T47D (cell line): ENCODE data around the genes CT45A8, MMGT1, MAP7D3, BRS3, LDOC1 and SPANXC.

GRCh38 chrX:135544338-135544771 is 23.9 kb downstream of the INTS6L start:
- RRBS = no CpG with 5 or more reads among the region's 4 CpGs

GRCh38 chrX:135572499-135573099 is 52.1 kb downstream of the INTS6L start:
- RRBS = no CpG with 5 or more reads among the region's 1 CpG

- RRBS = no CpG with 5 or more reads among the region's 20 CpGs
Measured at GRCh38 chrX:135854417-135854924, at the start of gene CT45A8. TSS of gene CT45A8 (minus strand) at chrX:135854538.

- RRBS = under 1% methylated on average over 22 of the region's 76 CpGs
Measured at GRCh38 chrX:135973348-135974356, at the start of gene MMGT1. TSS of gene MMGT1 (minus strand) at chrX:135973988.

DNA sequence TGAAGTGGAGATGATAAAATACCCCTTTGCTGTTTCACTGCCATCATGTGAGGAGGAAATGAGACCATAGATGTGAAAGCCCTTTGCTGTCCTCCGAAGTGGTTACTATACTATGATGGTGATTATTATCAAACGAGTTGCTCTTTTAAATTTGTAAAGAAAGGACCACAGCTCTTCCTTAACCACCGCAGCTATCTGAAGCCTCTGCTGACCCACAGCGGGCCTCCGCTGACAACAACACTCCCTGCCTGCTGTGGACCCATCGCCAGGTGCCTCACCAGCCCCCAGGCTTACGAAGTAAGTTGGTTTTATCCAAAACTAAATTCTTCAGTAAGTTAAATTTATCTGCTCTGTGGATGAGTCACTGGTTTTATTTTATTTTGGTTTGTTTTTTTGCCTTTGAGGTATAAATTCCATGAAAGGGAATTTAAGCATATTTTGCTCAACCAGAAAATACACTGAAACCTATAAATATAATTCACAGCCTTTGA is 54.7 kb downstream of the SLC9A6 start:
- RRBS = no CpG with 5 or more reads among the region's 7 CpGs

DNA sequence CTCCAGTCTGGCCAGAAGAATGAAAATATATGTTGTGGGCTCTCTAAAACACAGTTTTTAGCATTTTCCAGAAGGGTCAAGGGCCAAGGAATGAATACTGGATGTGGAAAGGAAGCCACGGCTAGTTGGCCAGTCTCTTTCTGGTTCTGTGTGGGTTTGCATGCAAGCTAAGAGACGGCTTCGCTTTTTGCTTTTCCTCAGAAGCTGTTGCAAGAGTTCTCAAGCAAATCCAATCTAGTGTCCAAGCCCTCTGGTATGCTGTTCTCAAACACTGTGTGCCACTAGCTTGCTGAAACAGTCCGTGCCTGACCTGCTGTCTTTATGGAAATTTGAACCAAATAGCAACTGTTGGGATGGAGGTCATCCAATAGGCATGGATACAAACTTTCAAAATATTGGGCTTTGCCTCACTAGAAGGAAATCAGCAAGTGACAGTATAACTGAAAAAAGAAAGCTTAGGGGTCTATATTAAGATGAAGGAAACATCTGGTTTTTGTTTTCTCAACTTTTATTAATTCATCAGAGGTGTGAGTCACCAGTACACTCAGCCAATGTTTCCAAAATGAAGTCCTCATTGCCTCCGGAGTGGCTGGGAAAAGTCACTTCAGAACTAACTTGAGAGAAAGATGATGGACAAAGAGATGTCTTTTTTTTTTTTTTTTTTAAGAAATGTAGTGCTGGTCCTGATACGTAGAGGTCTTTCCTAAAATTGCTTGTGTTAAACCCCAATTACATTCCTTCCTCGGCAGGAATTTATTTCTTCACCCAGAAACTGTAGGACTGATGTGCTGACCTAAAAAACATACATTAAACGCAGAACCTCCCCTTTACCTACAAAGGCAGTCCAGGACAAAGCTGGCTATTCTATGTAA is 70.6 kb downstream of the SLC9A6 start:
- RRBS = no CpG with 5 or more reads among the region's 8 CpGs

- RRBS = 49% methylated on average over 38 of the region's 57 CpGs
Measured at GRCh38 chrX:136251199-136251921, at the start of gene MAP7D3. TSS of gene MAP7D3 (minus strand) at chrX:136251400.

GRCh38 chrX:136388245-136388608 is 87.5 kb downstream of the ADGRG4 start:
- RRBS = no CpG with 5 or more reads among the region's 1 CpG

DNA sequence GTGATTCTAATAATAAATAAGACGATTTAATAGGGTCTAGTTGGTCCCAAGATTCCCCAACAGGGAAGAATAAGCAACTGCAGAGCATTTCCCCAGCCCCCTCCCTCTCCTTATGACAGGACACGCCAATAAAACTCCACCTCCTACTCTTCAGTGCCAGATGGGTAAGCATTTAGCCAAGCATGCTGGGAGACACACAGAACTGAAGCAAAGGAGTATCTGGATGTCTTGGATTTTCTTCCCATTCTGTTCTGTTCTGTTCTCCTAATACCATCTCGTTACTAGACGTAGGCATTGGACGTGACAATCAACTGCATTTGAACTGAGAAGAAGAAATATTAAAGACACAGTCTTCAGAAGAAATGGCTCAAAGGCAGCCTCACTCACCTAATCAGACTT is at the start of gene BRS3:
BRS3 (plus strand) TSS at position 195 of the 399 bp plus-strand sequence.
- RRBS = no CpG with 5 or more reads among the region's 5 CpGs

DNA sequence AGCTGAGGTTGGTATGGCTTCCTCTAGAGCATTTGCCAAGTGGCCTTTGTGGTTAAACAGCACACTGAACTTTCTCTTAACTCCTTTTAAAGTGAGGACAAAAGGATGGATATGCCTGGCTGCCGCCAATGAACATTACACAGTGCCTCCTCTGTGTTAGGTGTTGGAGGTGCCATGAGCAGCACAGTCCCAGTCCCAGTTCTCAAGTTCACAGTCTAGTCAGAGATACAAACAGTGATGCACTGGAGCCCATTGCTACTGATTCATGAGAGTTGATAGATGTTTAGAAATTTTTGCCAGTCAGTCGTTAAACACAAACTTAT is 54.5 kb downstream of the VGLL1 start:
- RRBS = no CpG with 5 or more reads among the region's 2 CpGs

GRCh38 chrX:136653558-136653852 is 5.5 kb downstream of the CD40LG start:
- RRBS = no CpG with 5 or more reads among the region's 2 CpGs

GRCh38 chrX:136767065-136768055 is 13.4 kb downstream of the ARHGEF6 start:
- RRBS = 2% methylated on average over 40 of the region's 90 CpGs

GRCh38 chrX:136768368-136769102 is 12.2 kb downstream of the ARHGEF6 start:
- RRBS = no CpG with 5 or more reads among the region's 7 CpGs

- RRBS = no CpG with 5 or more reads among the region's 18 CpGs
Measured at GRCh38 chrX:137031919-137032190, 1.9 kb downstream of the GPR101 start.

DNA sequence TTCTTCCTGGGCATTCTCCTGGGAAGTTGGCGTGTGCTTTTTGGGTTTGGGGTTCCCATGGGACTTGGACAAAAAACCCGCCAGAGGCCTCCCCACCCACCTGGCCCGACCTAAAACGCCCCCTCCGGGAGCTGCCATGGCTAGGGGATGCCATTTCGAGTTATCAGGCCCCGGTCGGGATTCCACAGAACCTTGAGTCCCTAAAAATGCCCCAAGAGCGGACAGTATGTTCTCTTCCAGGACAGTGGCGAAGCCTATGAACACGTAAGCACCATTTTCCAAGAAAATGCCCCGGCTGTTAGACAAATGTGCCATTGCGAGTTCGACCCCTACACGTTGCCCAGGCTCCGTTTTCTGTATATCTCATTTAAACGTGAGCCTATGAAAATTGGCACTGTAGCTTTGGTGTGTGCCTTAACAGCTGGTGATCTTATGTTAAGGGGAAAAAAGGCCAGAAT is 9.0 kb downstream of the ZIC3 start:
- RRBS = 92% methylated on average over 2 of the region's 17 CpGs

DNA sequence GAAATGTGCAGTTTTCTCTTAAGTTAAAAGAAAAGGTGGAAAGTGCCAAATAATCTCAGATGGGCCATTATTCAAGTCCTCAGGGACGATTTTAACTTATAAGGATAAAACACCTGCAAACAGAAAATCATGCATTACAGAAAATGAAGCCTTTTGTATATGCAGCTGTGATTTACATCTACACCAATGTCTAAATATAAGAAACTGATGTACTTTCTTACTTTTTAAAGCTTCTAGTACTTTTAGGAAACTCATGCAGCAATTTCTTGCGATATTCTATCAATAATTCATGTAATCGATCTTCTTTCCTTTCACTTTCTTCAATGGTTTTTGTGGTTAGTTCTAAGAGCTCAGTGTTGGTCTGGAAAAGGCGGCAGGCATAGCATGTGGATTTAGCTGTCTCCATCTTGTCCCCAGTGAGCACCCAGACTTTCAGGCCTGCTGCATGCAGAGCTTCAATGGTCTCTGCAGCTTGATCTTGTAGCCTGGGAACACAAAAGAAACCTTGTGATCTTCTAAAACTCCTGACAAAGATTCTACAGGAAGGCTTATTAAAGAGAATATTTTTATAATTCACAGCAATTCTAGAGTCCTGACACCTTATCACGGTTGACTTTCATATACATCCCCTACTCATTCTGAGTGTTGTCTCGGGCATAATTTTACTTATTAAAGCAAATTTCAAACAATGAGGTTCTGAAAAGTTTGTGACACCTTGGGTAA is 66.7 kb upstream of the MCF2 start:
- RRBS = no CpG with 5 or more reads among the region's 6 CpGs

DNA sequence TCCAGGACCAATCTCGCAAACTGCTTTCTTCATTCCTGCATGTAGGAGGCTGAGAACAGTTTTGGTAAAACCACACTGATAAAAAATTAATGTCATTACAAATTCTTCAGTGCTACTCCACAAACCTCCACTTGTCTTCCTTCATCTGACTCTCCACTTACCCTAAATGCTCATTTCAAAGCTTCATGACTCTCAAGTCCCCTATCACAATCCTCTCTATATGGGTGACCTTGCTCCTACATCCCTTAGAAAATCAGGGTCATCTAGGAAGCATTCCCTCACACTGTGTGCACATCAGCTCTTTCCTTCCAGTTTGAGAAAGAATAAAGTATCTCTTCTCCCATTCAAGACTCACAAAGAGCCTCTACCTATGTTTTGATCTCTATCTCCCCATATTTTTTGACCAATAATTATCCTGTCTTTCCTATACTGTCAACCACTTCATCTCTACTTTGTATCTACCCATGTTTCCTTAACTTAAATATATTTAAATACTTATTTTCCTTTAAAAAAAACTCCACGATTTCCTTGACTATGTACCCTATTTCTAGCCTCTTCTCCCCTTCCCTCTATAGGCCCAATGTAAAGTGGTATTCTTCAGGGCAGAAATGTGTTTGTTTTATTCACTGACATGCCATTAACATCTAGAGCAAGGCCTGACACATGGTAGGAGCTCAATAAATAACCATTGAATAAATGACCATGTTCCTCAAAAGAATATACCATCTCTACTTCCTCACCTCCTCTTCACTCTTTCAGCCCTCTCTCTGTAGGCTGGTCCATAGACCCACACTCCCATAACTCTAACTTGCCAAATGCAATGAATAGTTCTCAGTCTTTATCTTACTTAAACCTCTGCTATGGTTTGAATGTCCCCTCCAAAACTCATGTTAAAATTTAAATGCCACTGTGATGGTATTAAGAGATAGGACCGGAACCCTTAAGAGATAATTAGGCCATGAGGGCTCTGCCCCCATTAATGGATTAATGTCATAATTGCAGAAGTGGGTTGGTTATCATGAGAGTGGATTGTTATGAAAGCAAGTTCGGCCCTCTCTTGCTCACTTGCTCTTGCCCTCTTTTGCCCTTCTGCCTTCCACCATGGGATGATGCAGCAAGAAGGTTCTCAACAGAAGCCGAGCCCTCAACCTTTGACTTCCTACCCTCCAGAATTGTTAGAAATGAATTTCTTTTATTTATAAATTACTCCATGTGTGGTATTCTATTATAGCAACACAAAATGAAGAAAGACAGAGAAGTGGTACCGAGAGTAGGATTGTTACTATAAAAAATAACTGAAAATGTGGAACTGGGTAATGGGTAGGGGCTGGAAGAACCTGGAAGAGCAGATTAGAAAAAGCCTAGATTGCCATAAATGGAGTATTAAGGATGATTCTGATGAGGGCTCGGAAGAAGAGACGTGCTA is 83.5 kb downstream of the ATP11C start:
- RRBS = no CpG with 5 or more reads among the region's 8 CpGs

- RRBS = 2% methylated on average over 10 of the region's 12 CpGs
Measured at GRCh38 chrX:139931678-139931874, 1.3 kb downstream of the ATP11C start.

- RRBS = 2% methylated on average over 38 of the region's 84 CpGs
Measured at GRCh38 chrX:141176580-141177654, at the start of gene LDOC1. TSS of gene LDOC1 (minus strand) at chrX:141177129.

DNA sequence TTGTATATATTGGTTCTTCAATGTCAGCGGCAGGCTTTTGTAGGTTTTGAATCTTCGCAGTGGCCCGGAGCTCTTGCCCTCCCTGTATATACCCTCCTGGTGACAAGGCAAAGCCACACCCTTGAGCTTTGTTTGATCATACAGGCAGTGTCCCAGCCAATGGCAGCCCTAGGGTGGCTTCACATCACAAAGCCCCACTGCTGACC is at the start of gene SPANXC:
SPANXC (minus strand) TSS at position 61 of the 206 bp plus-strand sequence.
- RRBS = no CpG with 5 or more reads among the region's 3 CpGs